ENCODE results near the gene TEX19.

GRCh38 chr17:82039562-82040234 lies 2.2 kb upstream of the DCXR start:
- RAMPAGE, long total RNA = no peak
- RRBS, 2 experiments = no CpG with 5 or more reads among the region's 10 CpGs
CAGE:
- cytosol, long polyA minus RNA = no peak
- cytosol, long polyA plus RNA = no peak
- long polyA plus RNA = no peak
- nucleolus, long total RNA = no peak
- nucleus, long polyA plus RNA = no peak
- nucleus, long total RNA = no peak

DNA sequence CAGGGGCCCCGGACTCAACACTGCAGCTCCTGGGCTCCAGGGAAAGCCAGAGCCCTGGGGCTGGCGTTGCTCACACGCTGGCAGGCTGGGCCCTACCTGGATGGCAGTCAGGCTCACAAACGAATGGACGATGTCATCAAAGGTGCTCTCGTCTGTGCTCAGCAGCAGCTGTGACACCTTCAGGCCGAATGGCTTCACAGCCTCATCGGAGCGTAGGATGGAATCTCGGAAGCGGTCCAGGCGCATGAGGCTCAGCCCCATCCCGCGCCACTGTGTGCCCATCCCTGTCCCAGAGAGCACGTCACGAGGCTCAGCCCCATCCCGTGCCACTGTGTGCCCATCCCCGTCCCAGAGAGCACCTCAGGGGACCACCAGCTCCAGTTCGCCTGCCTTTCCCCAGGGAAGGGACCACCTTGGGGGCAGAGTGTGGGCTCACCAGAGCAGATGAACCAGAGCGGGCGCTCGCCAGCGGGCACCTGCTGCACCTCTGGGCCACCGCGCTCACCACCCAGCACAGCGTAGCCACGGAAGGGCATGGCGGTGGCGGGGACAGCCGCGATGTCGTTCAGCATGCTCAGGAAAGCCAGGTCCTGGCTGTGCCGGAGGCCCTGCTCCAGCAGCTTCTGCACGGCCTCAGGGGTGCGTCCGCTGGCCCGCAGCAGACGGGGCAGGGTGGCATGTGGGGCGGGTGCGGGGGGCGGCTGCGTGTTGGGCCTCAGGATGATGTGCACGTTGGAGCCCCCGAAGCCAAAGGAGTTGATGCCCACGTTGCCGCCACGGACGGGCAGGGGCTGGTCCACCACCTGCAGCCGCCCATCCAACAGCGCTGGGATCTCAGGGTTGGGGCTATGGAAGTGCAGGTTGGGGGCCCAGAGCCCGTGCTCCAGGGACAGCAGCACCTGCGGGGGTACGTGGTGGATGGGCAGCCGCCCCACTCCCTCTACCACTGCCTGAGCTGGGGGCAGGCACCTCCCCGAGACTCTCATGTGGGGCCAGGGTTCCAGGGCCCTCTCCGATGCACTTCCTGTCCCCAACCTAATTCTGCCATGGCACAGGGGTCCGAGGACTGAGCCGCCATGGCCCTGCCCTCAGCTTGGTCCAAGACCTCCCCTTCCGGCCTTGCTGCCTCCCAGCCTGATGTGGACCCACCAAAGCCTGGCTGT lies 6.9 kb downstream of the FASN start:
- RAMPAGE, long total RNA = no peak
- RRBS, 2 experiments = no CpG with 5 or more reads among the region's 59 CpGs
CAGE:
- cytosol, long polyA minus RNA = no peak
- cytosol, long polyA plus RNA = no peak
- long polyA plus RNA = no peak
- nucleolus, long total RNA = no peak
- nucleus, long polyA plus RNA = no peak
- nucleus, long total RNA = no peak

DNA sequence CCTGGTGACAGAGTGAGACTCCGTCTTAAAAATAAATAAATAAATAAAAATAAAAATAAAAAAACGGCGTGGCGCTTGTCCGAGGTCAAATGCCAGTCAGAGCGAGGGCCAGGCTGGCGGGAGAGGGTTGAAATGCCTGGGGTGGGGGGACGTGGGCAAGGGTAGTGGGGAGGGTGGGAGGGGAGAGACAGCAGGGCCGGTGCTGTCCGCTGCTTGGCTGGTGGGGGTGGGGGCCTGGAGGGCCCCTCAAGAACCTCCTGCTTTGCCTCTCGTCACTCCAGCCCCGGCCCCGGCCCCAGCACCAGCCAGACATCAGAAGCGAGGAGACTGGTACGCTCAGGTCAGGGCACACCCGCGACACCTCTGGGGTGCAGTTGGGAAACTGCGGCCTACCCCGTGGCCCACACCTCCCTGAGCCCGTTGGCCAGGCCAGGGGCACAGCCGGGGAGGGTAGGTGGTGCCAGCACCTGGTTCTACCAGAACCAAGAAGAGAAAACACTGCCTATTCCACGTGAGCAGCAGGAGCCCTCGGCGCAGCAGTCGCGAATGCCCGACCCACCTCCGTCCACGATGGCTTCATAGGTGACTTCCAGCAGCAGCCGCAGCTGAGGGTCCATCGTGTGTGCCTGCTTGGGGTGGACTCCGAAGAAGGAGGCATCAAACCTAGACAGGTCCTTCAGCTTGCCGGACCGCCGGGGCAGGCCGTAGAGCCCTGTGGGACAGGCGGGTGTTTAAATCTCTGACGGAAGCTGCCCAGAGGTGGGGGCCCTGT lies 3.1 kb downstream of the FASN start:
- RAMPAGE, long total RNA = no peak
- RRBS, 2 experiments = 78 to 100% methylated on average over 4 of the region's 38 CpGs
CAGE:
- cytosol, long polyA minus RNA = no peak
- cytosol, long polyA plus RNA = no peak
- long polyA plus RNA = no peak
- nucleolus, long total RNA = no peak
- nucleus, long polyA plus RNA = no peak
- nucleus, long total RNA = no peak

GRCh38 chr17:82107883-82108400 lies 9.9 kb upstream of the FASN start:
- RAMPAGE, long total RNA = no peak
- RRBS, 2 experiments = 48 to 67% methylated on average over 3 of the region's 16 CpGs
CAGE:
- cytosol, long polyA minus RNA = no peak
- cytosol, long polyA plus RNA = no peak
- long polyA plus RNA = no peak
- nucleolus, long total RNA = no peak
- nucleus, long polyA plus RNA = no peak
- nucleus, long total RNA = no peak

DNA sequence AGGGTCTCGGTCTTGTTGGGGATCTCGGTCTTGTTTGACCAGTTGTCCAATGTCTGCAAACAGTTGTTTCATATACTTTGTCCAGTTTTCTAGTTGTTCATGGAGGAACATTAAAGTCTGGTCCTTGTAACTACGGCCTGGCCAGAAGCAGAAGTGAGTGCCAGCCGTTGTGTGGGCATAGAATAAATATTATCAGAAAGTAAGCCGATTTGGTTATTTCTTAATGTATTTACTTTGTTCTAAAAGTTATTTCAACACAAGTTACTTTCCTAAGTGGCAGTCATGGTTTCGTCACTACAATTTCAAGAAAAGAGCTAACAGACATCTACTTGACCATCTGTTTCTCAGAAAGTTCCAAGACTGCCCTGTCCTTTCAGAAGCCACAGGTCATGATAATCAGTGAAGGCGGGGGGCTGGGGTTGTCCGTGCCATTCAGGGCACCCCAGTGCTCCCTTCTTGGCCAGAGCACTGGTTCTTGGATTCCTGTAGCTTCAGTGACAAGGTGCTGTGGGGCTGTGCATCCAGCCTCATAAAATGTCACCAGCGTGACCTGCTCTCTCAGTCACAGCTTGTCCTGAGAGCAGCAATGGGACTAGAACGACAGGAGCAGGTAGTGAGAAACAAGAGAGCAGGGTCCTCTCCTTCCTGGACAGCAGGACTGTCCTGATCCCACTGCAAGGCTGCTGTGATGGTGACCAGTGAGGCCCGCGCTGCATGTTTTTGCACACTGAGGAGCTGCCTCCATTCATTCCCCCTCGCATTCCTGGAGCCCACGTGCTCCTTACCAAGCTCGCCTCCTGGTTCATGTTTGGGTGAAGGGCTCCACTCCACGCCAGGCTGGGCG lies 15.0 kb upstream of the FASN start:
- RAMPAGE, long total RNA = no peak
- RRBS, 2 experiments = no CpG with 5 or more reads among the region's 17 CpGs
CAGE:
- cytosol, long polyA minus RNA = no peak
- cytosol, long polyA plus RNA = no peak
- long polyA plus RNA = no peak
- nucleolus, long total RNA = no peak
- nucleus, long polyA plus RNA = no peak
- nucleus, long total RNA = no peak

GRCh38 chr17:82127691-82128271 lies 29.7 kb upstream of the FASN start:
- RAMPAGE, long total RNA = no peak
- RRBS, 2 experiments = no CpG with 5 or more reads among the region's 14 CpGs
CAGE:
- cytosol, long polyA minus RNA = no peak
- cytosol, long polyA plus RNA = no peak
- long polyA plus RNA = no peak
- nucleolus, long total RNA = no peak
- nucleus, long polyA plus RNA = no peak
- nucleus, long total RNA = no peak

DNA sequence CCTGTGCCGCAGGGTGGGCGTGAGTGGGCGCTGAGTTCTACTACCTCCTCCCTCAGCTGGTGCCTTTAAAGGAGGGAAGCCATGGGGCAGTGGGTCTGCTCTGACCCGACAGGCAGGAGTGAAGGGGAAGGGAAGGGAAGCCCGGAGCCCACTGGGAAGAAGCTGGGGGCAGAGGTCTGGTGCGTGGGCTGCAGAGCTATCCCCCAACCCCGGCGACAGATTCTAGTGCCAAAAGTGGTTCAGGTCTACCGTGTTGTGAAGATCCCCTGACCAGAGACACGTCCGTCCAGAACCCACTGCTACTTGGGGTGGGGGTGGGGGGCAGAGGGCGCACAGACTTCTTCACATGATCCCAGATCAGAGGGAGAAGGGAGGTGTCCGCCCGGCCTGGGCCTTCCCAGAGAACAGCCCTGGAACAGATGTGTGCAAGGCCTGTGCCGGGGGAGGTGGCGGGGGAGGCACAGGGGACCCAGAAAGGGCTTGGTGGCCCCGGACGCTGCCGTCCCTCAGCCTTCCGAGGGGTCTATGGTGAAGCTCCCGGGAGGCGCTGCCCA lies 12.0 kb downstream of the SLC16A3 start:
- RAMPAGE, long total RNA = no peak
- RRBS, 2 experiments = 88 to 91% methylated on average over 11 of the region's 22 CpGs
CAGE:
- cytosol, long polyA minus RNA = no peak
- cytosol, long polyA plus RNA = no peak
- long polyA plus RNA = no peak
- nucleolus, long total RNA = no peak
- nucleus, long polyA plus RNA = no peak
- nucleus, long total RNA = no peak

DNA sequence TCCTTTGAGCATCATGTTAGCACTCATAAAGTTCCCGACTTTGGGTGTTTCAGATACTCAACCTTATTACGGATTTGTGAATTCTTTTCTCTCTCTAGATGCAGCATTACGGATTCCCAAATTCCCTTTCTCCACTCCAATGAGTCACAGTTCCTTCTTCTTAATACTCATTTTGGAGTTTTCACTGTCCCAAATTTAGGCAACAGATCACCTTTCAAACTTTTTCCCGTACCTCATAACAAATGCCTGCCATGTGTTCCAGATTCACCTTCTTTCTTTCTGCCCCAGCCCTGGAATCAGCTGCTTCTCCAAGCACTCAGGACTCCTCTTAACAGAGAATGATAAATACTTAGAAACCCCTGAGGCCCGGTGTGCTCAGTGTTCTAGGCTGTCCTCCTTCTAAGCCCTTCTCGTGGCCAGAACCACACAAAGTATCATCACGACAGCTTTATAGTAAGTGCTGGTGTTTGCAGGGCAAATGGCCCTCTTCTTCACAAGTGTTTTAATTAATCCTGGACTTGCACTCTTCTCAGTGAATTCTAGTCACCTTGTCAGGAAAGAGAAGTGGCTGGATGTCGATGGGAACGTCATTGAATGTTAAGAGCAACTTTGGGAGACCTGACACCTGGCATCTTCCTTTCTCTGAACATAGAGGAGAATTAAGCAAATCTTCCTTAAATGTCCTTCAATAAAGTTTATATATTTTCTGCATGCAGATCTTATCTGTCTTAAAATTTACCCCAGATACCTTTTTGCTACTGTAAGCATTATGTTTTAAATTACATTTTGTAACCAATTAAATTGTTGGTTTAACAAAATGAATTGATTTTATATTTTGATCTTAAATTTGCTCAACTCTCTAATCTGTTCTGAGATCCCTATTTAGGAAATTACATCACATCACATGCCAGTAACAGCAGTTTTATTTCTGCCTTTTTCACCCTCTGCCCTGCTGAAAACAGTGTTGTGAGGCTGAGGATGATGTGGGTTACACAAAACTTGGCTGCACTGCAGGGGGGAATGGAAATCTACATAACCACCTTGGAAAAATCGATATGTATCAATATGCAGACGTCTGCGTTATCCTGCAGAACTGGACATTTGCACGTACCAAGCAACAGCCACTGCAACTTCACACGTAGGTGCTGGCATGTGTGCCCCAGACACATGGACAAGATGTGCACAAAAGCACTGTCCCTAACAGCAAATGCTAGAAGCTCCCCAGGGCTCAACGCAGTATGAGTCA lies 14.6 kb downstream of the CSNK1D start:
- RAMPAGE, long total RNA = no peak
- RRBS, 2 experiments = no CpG with 5 or more reads among the region's 15 CpGs
CAGE:
- cytosol, long polyA minus RNA = no peak
- cytosol, long polyA plus RNA = no peak
- long polyA plus RNA = no peak
- nucleolus, long total RNA = no peak
- nucleus, long polyA plus RNA = no peak
- nucleus, long total RNA = no peak

GRCh38 chr17:82262296-82263035 lies 11.0 kb downstream of the CSNK1D start:
- RAMPAGE, long total RNA = no peak
- RRBS, 2 experiments = no CpG with 5 or more reads among the region's 12 CpGs
CAGE:
- cytosol, long polyA minus RNA = no peak
- cytosol, long polyA plus RNA = no peak
- long polyA plus RNA = no peak
- nucleolus, long total RNA = no peak
- nucleus, long polyA plus RNA = no peak
- nucleus, long total RNA = no peak

- RAMPAGE, long total RNA = no peak
- RRBS, 2 experiments = 3% methylated on average over 6 of the region's 44 CpGs; no CpG with 5 or more reads in 1 of the 2 experiments
CAGE:
- cytosol, long polyA minus RNA = no peak
- cytosol, long polyA plus RNA = no peak
- long polyA plus RNA = no peak
- nucleolus, long total RNA = no peak
- nucleus, long polyA plus RNA = no peak
- nucleus, long total RNA = no peak
Observed at GRCh38 chr17:82297804-82298817, 19.3 kb downstream of the CD7 start.

- RAMPAGE, long total RNA = no peak
- RRBS, 2 experiments = 99% methylated on average over 6 of the region's 18 CpGs; no CpG with 5 or more reads in 1 of the 2 experiments
CAGE:
- cytosol, long polyA minus RNA = no peak
- cytosol, long polyA plus RNA = no peak
- long polyA plus RNA = no peak
- nucleolus, long total RNA = no peak
- nucleus, long polyA plus RNA = no peak
- nucleus, long total RNA = no peak
Observed at GRCh38 chr17:82298818-82299389, 18.5 kb downstream of the CD7 start.

- RAMPAGE, long total RNA = no peak
- RRBS, 2 experiments = 24 to 25% methylated on average over 3 of the region's 13 CpGs
CAGE:
- cytosol, long polyA minus RNA = no peak
- cytosol, long polyA plus RNA = no peak
- long polyA plus RNA = no peak
- nucleolus, long total RNA = no peak
- nucleus, long polyA plus RNA = no peak
- nucleus, long total RNA = no peak
Observed at GRCh38 chr17:82327948-82328297, 5.6 kb downstream of the SECTM1 start.

GRCh38 chr17:82328298-82329329 lies 5.0 kb downstream of the SECTM1 start:
- RAMPAGE, long total RNA = no peak
- RRBS, 2 experiments = 29 to 67% methylated on average over 5 to 6 of the region's 33 CpGs
CAGE:
- cytosol, long polyA minus RNA = no peak
- cytosol, long polyA plus RNA = no peak
- long polyA plus RNA = no peak
- nucleolus, long total RNA = no peak
- nucleus, long polyA plus RNA = no peak
- nucleus, long total RNA = no peak

GRCh38 chr17:82358964-82359427 lies at the start of gene TEX19:
TEX19 (plus strand) TSS chr17:82359247.
- RAMPAGE, long total RNA = no peak
- RRBS, 2 experiments = no CpG with 5 or more reads among the region's 9 CpGs
CAGE:
- cytosol, long polyA minus RNA = no peak
- cytosol, long polyA plus RNA = no peak
- long polyA plus RNA = no peak
- nucleolus, long total RNA = no peak
- nucleus, long polyA plus RNA = no peak
- nucleus, long total RNA = no peak

GRCh38 chr17:82438276-82438980 lies 12.1 kb downstream of the CYBC1 start:
- RAMPAGE, long total RNA = no peak
- RRBS, 2 experiments = no CpG with 5 or more reads among the region's 23 CpGs
CAGE:
- cytosol, long polyA minus RNA = no peak
- cytosol, long polyA plus RNA = no peak
- long polyA plus RNA = no peak
- nucleolus, long total RNA = no peak
- nucleus, long polyA plus RNA = no peak
- nucleus, long total RNA = no peak

DNA sequence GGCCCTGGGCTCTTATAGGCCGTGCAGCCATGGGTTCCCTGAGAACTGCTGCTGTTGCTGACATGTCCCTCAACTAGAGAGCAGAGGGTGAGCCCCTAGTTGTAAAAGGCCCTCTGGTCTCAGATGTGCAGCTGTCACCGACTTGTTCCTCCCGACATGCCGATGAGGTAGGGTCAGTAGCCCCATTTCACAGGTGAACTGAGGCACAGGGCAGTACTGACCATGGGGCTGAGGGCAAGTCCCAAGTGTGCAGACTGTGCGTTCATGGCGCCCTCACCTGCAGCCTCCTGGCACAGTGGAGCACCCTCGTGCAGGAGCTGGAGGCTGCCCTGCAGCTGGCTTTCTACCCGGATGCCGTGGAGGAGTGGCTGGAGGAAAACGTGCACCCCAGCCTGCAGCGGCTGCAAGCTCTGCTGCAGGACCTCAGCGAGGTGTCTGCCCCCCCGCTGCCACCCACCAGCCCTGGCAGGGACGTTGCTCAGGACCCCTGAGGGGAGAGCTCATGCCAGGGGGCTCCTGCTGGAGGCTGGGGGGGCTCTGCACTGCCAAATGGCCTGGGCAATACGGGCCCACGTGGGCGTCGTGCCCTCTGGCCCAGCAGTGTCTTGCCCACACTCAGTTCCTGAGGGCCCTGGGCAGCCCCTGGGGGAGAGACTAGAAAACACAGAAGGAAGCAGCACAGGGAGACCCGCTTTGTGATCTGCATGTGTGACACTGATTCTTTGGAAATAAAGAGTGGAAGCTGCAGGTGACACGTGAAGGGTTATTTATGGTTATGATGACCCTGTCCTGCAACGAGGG lies 8.5 kb downstream of the CYBC1 start:
- RAMPAGE, long total RNA = no peak
- RRBS, 2 experiments = no CpG with 5 or more reads among the region's 21 CpGs
CAGE:
- cytosol, long polyA minus RNA = no peak
- cytosol, long polyA plus RNA = no peak
- long polyA plus RNA = no peak
- nucleolus, long total RNA = start-site peak on the minus strand centred at position 785 of the sequence, 16 bp wide, 140 reads
- nucleus, long polyA plus RNA = no peak
- nucleus, long total RNA = no peak

- RAMPAGE, long total RNA = no peak
- RRBS, 2 experiments = no CpG with 5 or more reads among the region's 11 CpGs
CAGE:
- cytosol, long polyA minus RNA = no peak
- cytosol, long polyA plus RNA = no peak
- long polyA plus RNA = no peak
- nucleolus, long total RNA = no peak
- nucleus, long polyA plus RNA = no peak
- nucleus, long total RNA = no peak
Observed at GRCh38 chr17:82507571-82508248, 11.8 kb upstream of the FOXK2 start.

DNA sequence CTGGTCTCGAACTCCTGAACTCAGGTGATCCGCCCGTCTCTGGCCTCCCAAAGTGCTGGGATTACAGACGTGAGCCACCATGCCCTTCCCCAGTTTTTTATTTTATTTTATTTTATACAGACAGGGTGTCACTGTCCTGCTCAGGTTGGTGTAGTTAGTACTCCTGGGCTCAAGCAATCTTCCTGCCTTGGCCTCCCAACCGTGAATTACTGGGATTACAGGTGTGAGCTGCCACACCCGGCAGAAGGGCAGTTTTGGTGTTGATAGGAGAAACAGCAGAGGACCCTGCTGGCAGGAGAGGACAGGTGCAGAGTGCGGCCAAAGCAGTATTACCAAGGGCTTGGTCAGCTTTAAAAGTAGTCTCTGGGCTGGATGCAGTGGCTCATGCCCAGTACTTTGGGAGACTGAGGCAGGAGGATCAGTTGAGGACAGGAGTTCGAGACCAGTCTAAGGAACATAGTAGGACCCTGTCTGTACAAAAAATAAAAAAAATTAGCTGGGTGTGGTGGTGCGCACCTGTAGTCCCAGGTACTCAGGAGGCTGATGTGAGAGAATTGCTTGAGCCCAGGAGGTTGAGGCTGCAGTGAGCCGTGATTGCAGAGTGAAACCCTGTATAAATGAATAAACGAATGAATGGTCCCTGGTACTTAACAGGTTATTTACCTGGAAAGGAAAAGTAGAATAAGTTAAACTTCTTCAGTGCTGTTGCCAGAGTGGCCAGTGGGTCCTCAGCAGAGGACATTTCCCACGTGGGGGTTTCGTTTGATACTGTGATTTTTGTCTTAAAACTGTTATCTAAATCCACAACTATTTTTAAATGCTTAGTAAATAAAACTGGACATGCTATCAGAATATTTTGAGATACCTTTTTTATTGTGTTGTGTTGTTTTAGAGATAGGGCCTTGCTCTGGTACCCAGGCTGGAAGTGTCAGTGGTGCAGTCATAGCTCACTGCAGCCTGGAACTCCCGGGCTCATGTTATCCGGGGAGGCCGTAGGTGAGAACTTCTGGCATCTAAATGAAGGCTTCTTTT lies 23.2 kb downstream of the FOXK2 start:
- RAMPAGE, long total RNA = no peak
- RRBS, 2 experiments = no CpG with 5 or more reads among the region's 16 CpGs
CAGE:
- cytosol, long polyA minus RNA = no peak
- cytosol, long polyA plus RNA = no peak
- long polyA plus RNA = no peak
- nucleolus, long total RNA = no peak
- nucleus, long polyA plus RNA = no peak
- nucleus, long total RNA = no peak

- RAMPAGE, long total RNA = no peak
- RRBS, 2 experiments = no CpG with 5 or more reads among the region's 16 CpGs
CAGE:
- cytosol, long polyA minus RNA = no peak
- cytosol, long polyA plus RNA = no peak
- long polyA plus RNA = no peak
- nucleolus, long total RNA = no peak
- nucleus, long polyA plus RNA = no peak
- nucleus, long total RNA = no peak
Observed at GRCh38 chr17:82544187-82544975, 24.8 kb downstream of the FOXK2 start.

All from GM12878 (cell line).